ENCODE data around the gene TBC1D3B.

GRCh38 chr17:35433564-35434023 lies 1.3 kb upstream of the SLFN12 start:
- RRBS = no CpG with 5 or more reads among the region's 7 CpGs

DNA sequence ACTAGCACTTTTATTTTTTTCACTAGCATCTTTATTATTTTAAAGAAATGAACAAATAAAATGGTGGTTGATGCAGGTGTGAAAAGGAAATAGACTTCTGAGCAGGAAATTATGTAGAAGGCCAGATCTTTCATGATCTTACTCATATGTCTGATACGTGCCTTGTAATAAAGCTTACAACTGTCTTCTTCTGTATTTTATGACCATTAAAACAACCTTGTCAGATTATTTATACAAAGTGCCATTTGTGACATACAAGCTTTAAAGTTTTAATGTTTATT lies 6.3 kb downstream of the SLFN12L start:
- RRBS = no CpG with 5 or more reads among the region's 1 CpG

DNA sequence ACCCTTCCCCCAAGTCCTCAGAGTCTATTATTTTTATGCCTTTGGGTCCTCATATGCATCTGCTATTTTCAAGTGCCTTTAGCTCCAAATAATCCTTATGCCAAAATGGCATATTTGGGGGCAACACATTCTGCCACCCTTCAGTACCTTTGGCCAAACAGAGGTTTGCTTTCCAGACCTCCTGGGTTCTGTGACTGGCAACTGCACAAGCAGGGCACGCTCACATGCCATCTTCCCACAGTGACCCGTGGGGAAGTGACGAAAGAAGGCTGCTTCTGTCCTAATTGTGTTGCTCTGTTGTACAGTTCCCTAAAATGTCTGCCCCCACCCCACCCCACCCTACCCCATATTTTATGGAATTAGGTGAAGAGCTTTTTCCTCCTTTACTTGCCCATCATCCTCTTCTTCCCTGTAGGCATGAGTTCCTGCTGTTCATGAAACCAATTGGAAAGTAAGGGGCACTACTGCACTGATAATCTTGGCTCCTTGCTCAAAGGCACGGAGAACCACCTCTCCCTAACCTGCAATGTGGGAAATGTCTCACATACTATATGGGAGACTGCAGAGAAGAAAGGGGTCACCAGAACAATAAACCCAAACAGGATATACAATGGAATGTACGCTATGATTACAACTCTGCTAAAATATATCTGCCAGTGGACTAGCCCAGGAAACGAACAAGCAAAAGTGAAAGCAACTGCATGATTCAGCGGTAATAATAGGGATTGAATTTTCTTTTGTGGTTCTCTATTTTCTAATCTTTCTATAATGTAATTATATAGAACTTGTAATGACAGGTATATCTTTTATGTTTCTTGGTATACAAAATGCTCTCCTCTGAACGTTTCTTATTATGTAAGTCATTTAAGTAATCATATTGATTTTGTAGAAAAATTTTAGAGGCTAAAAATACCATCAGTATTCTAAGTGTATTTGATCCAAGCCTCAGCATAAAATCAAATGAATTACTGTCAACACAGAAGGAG lies 3.4 kb upstream of the SLFN12L start:
- RRBS = no CpG with 5 or more reads among the region's 8 CpGs

DNA sequence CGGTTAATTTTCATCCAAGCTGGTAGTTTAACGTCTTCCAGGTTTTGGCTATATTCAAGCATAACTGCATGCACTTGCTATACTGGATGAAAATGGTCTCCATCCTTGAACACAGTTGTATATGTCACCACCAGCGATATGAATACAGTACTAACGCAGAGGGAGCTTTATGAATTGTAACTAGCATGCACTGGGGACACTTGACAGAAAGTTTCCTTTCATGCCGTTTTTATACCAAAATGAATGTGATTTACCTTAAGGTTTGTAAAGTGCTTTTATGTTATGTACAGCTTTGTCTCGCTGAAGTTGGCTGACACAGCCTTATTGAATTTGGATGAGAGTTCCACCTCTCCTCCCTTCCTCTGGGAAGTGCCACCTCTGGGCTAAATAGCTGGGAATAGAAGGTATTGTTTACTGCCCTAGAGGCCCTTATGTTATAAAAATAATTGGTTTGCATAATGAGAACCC lies 798 bp upstream of the PEX12 start:
- RRBS = no CpG with 5 or more reads among the region's 6 CpGs

DNA sequence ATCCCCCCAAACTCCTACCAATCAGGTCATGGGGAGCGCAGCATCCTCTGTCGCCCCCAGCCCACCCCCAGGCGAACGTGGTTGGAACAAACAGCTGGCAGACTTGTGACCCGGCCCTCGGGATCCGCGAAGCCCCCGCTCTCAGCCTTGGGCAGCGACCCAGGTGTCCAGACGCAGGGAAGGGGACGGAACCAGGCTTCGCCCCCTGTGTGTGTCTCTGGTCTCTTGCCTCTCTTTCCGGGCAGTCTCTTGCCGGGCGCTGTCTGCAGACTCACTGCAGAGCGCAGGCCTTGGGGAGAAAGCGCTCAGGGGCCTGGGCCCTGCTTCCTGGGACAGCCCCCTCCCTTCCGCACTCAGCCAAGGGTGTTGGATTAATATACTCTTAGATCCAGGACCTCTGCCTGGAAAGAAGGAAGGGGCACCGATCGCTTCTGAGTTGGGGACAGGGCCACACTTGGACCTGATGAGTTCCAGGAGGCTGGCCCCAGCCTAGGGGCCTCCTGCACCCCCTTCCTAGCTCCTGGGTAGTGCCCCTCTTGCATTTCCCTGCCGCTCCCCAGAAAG lies 759 bp downstream of the RASL10B start:
- RRBS = no CpG with 5 or more reads among the region's 22 CpGs

DNA sequence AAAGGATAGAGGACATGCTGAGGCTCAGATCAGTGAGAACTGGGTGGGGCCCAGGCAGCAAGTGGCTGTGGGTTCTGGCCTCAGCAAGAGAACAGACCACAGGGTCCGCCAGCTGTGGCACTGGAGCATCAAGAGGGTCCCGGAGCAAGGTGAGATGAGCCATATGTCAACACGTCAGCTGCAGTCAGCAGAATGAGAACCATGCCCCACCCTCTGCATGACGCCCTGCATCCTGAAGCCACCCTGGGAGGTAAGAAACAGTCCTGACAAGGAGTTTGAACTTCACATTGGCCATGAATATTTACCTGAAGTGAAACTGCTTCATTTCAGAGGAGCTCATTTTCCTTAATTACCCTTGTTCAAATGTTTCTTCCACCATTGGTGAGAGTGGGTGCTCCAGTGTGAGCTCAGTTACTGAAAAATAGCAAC lies 20.2 kb upstream of the CCL5 start:
- RRBS = no CpG with 5 or more reads among the region's 4 CpGs

- RRBS = no CpG with 5 or more reads among the region's 4 CpGs
Observed at GRCh38 chr17:36001983-36002506, 692 bp upstream of the CCL15 start.

DNA sequence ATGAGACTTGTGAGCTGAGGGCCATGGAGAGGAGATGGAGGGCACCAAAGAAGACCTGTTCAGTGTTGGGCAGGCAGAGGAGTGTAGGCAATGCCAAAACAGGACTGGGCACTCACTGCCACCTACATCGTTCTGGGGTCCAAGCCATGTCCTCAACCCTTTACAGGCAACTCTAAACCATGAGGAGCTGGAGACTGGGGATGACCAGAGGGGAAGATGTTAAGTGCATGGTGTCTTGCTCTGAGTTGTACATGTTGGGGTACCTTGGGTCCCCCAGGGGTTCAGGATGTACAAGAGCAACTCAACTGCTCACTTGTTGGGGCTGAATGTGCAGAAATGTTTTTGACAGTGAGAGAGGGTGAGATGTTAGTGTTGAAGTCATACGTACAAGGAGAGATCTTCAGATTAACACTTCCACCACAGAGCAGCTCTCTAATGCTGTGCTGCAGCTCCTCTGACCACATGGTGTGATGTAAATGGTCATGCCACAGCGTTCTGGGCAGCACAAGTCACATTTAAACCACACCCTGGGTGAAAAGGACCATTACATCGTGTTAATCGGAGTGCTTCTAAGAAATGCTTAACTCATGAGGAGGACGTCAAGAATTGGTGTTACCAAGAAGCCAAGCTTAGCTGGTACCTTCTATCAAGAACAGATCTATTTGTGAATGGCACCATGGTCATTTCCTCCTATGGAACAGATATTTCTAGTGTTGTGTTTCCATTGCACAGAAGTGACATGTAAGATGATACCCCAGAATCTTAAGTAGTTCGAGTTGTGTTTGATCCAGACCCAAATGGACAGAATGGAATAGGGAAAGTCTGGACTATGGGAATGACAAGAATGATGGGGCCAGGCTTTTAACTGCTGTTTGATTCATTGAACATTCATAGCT lies 2.5 kb downstream of the CCL18 start:
- RRBS = no CpG with 5 or more reads among the region's 7 CpGs

DNA sequence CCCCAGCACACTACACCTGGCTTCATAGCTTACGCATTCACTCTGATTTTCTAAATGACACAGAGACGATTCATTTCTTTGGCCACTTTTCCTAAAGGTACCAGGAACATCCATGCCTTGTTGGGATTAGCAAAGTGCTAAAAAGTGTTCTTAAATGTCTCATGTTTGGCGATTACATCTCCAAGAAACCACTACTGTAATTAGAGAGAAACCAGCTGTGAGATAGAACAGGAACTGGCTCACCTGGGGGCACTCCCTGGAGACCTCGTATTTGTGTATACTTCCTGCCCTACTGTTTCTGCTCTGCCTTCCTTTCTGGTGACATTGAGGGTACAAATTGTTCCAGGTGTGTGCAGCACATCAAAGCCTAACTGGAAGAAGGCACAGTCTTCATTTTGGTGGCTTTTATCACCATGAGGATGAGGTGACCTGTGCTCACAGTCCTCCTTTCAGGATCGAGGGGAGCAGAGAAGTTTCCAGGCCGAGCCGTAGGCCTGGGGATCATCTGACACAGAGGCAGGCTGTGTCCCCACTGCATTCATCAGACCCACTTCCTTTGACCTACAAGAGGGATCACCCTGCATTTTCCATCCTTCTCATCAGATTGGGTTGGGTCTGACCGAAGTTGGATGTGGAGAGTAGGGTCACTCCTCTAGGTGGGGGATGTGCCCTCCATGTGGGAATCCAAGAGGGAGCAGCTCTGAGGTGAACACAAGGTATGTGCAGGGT lies 23.7 kb downstream of the CCL4 start:
- RRBS = no CpG with 5 or more reads among the region's 8 CpGs

DNA sequence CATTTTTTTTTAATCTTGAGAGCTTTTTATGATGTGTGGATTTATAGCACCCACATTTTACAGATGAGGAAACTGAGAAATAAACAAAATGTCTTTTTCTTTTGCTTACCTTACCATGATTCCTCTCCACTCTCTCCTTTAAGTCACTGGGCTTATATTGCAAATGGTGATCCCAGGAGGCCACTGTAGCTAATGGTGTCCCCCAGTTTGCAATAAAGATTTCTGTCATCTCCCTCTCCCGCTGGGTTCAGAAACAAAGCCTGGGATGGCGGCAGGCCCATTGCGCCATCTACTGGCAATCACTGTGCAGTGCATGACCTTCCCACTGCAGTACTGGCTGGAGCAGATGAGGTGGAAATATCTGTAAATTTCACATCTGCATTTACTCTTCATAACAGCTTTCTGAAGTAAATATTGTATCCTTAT lies 27.6 kb downstream of the TBC1D3B start:
- RRBS = no CpG with 5 or more reads among the region's 3 CpGs

- RRBS = no CpG with 5 or more reads among the region's 9 CpGs
Observed at GRCh38 chr17:36176484-36176842, at the start of gene TBC1D3B. Gene TBC1D3B (minus strand): TSS chr17:36176636.

DNA sequence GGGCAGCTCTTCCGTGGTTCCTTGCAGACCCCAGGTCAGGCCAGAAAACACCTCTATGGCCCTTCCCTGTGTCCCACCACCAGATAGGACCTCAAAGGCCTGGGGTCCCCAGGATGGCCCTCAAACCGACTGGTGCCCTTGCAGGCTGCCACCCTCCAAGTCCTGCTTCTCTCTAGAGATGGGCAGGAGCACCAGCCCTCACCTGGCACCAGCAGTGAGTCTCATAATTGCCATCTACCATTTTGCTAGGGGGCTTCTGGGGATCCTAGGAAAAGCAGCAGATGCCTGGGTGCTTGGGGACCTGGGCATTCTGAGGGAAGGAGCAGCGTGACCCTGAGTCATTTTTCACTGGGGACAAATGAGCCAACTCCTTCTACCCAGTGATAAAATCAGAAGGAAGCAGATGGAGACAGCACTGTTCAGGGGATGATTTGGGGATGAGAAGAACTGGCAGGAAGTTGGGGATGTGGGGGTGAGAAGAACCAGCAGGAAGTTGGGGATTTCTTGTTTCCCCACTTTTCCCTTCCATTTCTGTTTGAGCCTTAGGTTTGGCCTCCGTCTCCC lies 8.7 kb downstream of the CCL3L3 start:
- RRBS = no CpG with 5 or more reads among the region's 4 CpGs

DNA sequence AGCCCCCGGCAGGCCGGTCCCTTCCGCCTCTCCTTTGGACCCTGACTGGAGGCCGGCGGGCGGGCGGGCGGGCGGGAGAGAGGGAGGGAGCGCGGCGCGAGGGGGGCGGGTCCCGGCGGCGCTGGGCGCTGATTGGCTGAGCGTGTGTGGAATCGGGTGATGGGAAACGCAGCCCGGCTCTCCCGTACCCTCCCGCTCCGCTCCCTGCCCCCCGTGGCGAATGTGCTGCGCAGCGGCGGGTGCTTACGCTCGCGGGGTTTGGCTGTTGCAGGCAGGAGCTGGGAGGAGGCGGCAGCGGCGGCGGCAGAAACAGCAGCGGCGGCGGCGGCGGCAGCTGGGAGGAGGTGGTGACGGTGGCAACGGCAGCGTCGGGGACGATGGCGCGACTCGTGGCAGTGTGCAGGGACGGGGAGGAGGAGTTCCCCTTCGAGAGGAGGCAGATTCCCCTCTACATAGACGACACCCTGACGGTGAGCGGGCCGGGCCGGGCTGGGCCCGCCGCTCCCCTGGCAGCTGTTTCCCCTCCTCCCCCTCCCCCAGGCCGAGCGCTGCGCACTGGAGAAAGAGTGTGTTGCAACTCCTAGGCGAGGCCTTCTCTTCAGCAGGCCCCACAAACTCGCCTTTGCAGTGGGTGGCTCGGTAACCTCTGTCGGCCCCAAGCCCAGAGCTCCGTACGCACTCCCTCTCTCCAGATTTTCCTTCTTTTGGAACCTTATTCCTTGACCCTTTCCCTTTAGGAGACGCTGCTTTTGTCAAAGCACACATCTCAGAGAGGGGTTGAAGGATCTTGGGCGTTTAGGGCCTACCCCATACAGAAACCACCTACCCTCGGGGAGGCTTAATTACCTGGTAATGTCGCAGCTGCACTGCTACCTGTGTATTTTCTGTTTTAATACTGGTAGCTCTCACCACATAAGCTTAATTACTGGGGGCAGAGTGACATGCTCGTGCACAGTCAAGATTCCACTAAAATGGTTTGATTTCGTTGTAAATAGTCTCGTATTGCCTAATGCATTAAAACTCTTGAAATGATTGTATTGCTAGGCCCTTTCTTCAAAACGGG lies 960 bp downstream of the GGNBP2 start:
- RRBS = no CpG with 5 or more reads among the region's 76 CpGs

- RRBS = no CpG with 5 or more reads among the region's 7 CpGs
Observed at GRCh38 chr17:36597269-36597755, 4.1 kb upstream of the MRM1 start.

DNA sequence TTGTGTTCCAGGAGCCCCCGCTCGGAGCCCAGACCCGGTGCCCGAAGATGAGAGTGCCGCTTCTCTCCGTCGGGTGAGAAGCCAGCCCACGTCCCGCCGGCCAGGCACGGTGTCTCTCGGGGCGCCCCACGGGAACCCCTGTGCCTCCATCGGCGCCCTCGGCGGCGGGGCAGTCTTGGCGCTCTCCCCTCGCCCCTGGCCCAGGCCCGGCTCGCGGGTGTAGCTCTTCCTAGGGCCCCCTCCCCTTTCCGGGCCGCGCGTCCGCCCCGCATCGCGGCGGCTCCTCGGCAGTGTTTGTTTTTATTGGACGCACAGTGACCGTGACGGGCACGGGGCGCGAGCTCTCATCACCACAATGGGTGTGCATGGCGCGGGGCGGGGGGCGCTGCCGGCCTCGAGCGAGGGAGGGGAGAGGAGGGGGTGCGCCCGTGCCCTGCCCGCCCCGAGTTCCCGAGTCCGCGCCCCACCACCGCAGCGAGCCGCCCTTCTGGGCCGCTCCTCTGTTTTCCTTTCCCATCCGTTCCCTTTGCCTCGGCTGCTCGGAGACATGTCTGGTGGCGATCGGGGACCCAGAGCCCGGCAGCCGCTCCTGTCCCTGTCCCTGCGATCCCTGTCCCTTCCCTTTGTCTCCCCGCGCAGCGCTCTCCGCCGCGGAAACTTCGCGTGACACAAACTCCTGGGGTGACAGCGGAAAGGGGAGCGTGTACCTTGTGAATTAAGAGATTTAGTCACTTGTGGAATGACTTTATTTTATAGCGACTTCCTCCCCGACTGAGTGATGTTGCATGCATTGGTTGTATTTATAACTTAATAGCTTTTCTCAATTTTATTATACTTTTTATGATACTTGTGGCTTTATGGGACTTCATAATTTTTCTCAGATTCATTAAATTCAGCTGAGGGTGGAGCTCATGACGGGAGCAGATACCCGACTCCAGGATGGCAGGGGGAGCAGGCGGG lies 40.5 kb downstream of the MRM1 start:
- RRBS = no CpG with 5 or more reads among the region's 81 CpGs

GRCh38 chr17:36927977-36928585 lies 9.2 kb upstream of the LHX1 start:
- RRBS = no CpG with 5 or more reads among the region's 17 CpGs

DNA sequence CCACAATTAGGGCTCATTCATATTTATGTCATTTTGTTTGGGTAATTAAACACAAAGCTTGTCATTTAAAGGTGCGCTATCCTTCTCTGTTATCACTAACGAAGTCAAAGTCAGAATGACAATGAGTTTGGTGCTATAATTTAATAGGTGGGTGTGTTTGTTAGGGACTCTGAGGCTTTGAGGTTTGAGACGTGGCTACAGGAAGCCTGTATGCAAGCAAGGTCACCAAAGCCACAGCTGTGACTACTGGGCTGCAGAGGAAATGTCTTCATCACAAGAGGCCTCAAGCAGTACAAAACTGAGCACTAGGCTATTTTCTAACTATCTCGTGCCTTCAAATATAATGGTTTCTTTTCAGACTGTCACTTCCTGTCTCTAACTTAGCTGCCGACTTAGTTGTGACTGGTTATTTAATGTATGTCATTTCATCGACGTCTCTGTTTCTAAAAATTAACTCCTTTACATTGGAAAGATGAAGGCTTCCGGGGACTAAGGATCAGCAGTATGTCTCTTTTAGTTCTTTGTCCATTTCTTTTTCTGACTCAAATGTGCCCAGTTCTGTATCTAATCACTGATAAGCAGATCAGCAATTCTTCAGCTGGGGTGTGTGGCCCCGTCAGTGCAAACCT lies 141.3 kb downstream of the AATF start:
- RRBS = no CpG with 5 or more reads among the region's 9 CpGs

GRCh38 chr17:37143702-37144502 lies 195.1 kb downstream of the AATF start:
- RRBS = no CpG with 5 or more reads among the region's 13 CpGs